Sciatic nerve (tissue), 1 donor: ENCODE data around the genes STRN3 and NUBPL.

DNA sequence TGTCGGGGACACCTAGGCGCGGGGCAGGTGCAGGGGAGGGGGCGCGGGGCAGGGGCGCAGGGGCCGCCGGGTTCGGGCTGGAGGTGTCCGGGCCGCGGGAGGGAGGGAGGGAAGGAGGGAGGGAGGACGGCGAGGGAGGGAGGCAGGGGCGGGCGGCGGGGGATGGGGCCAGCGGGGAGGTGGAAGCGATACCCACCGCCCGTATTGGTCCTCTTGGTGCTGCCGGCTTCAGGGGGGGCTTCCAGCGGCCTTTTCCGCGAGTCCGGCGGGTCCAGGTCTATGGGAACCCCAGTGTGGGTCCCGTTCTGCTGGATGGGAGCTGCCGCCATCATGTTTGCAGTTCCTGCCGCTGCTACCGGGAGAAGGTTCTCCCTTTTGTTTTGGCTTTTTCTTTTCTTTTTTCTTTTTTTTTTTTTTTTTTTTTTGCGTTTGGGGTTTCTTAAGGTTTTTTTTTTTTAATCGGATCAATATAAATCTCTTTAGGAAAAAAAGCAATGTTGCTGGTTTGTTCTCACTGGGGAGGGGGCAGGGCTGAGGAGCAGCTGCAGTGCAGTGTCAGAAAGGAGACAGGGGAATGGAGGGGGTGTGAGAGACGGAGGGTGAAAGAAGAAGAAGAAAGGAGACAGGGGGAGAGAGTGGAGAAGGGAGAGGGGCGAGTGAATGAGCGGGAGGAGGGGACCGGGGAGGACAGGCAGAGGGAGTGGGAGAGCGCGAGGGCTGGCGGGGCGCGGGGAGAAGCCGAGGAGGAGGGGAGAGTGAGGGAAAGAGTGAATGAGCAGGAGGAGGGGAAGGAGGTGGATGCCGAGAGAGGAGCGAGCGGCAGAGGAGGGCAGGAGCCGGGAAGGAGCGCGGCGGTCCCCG, 498 bp downstream of the NOVA1 start:
- PRO-cap, result unidirectional peak, plus-strand start at position 280 of the sequence

GRCh38 chr14:28038257-28038527, 728.4 kb upstream of the FOXG1 start:
- PRO-cap, result unidirectional peak, plus-strand start at chr14:28038429

DNA sequence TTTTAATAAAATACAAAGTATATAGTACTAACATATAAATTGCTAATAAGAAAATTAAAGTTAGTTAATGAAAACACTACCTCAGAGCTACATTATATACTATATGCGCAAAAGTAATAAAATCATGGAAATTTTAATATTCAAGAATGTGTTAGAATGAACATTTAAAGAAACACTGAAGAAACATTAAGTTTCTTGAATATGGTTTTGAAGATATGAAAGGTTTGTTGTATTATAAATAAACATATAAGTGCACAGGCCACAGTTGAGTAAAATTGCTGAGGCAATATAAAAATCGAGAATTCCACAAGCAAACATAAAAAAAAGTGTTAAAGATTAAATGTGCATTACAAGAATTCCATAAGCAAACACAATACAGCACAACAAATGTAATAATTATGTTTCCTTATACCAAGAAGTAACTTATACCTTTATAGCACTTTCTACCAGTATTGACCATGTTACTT, 262.1 kb upstream of the FOXG1 start:
- PRO-cap, result no peak

DNA sequence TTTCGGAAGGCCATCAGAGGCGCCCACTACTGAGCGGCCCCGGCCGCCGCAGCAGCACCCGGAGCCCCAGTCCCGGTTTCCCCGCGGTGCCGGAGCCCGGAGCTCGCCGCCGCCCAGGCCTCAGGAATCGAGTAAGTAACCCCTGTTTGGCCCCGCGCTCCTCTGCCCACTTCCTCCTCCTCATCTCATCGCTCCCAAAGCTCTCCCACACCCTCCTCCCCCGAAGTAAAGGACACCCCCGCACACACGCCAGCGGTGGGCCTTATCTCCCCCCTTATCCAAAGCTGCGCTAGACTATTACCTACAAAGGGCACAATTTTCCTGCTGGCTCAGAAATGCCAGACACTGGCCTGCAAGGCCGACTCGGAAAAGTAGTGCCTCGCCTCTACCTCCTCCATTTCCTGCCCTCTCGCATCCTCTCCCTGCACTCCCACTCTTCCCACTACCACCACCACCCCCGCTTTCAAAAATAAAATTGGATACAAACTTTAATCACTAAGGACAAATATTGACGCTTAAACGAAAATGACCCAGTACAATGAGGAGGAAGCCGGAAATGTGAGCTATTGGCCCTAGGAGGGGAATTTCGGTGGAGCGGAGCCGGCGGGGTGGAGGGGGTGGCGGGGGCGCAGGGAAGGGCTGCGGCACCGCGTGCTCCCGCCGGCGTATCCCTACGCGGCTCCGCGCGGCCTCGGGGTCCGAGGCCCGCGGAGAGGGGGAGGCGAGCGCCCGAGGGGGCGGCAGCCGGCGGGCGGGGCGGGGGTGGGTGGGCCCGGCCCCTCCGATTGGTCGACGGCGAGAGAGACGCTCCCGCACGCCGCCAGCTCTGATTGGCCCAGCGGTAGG, 481 bp upstream of the FOXG1 start:
- PRO-cap, result unidirectional peak, minus-strand start at position 757 of the sequence

DNA sequence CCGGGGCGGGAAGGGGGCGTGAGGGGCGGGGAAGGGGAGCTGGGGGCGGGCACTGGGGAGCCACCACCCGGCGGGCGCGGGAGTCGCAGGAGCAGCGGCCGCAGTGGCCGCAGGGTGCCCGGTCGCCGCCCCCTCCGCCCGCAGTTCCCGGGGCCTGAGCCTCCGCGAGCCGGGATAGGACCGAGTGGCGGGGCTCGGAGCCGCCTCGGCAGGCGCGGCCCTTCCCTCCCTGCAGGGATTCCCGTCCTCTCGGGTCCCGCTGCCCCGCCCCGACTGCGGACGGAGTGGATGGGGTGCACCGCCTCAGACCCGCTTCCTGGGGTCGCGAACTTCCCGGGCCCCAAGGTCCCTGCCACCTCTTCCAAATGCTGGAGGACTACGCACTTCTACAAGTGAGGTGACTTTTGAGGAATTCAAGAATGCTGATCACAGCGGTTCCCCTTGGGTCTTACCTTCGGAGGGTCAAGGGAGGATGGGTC, 271 bp upstream of the PRKD1 start:
- PRO-cap, result bidirectional peak, plus-strand start at position 94 of the sequence, minus-strand start outside the sequence

GRCh38 chr14:30194983-30195383, 267.3 kb upstream of the PRKD1 start:
- PRO-cap, result no peak

DNA sequence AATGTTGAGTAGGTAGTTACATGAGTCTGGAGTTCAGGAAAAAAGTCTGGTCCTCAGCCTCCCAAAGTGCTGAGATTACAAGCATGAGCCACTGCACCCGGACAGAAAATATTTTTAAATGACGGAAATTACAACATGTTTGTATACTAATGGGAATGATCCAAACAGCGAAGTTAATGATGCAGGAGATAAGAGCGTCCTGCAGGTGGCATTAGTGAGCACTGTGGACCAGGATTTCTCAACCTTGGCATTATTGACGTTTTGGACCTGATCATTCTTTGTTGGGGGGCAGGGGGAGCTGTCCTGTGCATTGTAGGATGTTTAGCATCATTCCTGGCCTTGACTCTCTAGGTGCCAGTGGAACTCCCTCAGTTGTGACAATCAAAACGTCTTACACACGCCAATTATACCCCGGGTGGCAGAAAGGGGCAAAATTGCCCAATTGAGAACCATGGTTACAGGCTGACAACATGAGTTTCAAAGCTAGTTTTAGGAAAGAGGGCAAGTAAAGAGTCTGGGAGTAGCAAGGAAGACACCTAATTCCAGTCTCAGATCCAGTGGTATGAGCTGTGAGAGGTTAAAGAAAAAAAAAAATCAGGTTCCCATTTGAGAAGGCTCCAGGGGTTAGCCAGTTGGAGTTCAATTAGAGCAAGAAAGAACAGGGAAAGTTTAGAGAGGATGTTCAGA, 34.2 kb downstream of the SCFD1 start:
- PRO-cap, result no peak

- PRO-cap, result no peak
Measured at GRCh38 chr14:30936254-30936786, 62.0 kb downstream of the COCH start.

DNA sequence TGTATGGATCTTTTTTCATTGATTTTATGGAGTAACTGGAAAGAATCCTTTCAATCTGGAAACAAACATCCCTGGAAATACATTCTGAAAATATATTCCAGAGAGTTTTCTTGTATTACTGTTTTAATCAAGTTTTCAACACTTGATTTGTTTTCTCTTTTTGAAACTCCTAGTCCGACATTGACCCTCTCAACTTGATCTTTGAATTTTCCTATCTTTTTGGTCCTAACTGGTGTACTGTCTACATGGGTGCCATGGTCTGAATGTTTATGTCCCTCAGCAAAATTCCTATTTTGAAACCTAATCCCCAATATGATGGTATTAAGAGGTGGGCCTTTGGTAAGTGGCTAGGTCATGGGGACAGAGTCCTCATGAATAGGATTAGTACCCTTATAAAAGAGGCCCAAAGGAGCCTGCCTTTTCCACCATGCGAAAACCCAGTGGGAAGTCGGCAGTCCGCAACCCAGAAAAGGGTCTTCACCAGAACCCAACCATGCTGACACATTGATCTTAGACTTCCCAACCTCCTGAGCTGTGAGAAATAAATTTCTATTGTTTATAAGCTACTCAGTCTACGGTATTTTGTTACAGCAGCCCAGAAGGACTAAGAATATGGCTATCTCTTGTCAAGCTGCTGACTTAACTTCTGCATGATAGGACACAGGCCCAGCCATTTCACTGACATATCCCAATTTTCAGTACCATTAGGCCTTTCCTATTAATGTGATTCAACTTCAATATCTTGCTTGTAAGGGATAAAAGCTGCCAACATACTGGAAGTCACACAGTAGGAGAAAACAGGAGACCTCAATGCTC, 66.5 kb downstream of the COCH start:
- PRO-cap, result no peak

GRCh38 chr14:31025754-31026486, at the start of gene STRN3:
TSS of gene STRN3 (minus strand) at chr14:31026379.
- PRO-cap, result bidirectional peak, plus-strand start at chr14:31025983, minus-strand start at chr14:31025826; bidirectional peak, plus-strand start at chr14:31026621, minus-strand start at chr14:31026379

DNA sequence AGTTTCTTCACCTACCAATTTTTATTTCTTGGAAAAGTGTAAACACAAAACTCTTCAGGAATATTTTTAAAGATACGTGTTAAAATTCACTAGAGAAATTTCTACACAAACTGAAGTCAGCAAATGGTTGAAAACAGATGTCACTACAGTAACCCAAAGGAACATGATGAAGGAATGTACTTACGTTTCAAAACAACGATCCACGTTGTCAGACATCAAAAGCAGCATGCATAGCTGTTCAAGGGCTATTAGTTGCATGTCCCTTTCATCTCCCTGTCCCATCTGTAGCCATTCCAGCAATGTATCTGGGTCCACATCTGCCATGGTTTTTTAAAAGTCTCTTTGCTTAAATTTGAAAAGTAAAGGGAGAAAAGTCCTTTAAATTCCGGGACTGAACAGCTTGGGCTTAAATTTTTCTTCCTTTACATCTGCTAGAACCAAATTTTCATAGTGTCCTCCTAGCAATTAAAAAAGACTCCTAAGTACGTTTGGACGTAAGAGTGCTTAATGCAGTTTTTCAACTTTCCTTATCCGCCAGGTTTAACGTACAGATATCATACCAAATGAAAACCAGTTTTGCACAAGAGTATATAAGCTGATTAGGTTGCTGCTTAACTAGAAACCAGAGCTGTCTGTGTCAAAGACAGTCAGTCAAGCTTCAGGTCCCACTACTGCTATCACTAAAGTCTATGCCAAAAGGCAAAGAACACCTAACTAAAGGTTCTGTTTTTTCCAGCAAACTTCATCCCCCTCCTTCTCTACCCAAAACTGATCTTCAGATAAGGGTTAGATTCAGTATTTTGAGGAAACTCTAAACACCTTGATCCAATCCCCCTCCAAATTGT, 1.8 kb downstream of the HECTD1 start:
- PRO-cap, result no peak

DNA sequence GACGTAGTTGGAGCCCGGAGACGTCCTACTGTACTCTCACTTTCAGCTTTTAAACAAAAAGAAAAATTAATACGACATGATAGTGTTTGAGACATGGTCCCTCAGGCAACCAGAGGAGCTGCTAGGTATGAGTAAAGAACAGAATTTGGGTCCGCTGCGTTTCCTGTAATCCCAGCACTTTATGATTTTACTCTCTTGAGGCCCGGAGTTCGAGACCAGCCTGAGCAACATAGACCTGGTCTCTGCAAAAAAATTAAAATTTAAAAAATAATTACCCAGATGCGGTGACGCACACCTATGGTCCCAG, 855 bp upstream of the HECTD1 start:
- PRO-cap, result no peak

DNA sequence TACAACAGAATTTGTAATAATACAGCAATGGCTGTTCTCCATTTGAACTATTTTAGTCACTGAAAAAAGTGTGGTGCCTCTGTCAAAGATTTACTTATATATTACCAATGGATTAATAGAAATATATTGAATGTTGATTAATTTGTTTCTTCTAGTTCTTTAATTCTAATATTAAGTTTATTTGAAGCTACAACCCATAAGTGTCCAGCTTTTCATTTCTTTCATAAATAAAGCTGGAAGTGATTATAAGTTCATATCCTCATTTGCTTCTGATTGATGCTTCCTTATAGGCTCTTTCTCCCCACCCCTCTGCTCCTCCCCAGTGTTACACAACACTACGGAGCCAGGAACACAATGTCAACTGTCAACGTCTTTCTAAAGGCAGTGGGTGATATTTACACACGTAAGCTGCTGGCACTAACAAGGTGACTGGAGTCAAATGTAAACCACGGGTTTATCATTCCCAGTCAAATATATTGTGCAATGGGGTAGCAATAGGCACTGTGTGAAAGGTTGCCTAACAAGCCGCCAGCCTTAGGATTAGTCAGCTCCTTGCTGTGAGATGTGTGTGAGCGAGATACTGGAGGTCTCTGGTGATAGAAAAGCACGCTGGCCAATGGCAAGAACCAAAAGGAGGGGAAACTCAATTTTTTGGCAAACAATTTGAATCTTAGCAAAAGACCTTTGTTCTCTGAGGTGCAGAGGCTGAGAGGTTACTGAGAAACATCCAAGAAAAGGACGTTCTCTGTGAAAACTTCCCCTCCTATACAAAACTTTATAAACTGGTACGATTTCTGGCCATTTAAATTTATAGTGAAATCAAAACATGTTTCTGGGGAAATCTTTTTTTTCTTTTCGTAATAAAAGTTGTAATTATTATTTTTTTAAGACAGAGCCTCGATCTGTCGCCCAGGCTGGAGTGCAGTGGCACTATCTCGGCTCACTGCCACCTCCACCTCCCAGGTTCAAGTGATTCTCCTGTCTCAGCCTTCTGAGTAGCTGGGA, 22.1 kb upstream of the HECTD1 start:
- PRO-cap, result bidirectional peak, plus-strand start at position 575 of the sequence, minus-strand start at position 311 of the sequence; unidirectional peak, plus-strand start at position 699 of the sequence

DNA sequence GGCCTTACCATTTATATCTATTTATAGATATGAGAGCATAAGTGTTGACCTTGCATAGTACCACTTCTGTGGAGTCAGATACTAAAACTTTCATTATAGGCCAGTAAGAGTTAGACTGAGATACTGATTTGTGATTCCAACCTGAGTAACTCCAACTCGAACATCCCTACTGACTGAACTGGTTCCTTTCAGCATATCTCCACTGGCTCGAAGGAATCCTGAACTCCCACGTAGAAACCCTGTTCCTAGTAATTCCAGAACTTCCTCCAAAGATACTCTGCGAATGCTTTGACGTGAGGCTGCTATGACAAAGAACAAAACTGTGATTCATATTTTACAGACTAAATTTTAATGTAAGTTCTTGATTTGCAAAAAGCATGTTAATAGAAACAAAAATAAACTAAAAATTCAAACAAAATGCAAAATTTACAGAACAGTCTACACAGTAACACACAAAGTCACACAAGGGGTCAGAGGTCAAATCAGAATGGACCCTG, 31.6 kb downstream of the HEATR5A start:
- PRO-cap, result no peak

DNA sequence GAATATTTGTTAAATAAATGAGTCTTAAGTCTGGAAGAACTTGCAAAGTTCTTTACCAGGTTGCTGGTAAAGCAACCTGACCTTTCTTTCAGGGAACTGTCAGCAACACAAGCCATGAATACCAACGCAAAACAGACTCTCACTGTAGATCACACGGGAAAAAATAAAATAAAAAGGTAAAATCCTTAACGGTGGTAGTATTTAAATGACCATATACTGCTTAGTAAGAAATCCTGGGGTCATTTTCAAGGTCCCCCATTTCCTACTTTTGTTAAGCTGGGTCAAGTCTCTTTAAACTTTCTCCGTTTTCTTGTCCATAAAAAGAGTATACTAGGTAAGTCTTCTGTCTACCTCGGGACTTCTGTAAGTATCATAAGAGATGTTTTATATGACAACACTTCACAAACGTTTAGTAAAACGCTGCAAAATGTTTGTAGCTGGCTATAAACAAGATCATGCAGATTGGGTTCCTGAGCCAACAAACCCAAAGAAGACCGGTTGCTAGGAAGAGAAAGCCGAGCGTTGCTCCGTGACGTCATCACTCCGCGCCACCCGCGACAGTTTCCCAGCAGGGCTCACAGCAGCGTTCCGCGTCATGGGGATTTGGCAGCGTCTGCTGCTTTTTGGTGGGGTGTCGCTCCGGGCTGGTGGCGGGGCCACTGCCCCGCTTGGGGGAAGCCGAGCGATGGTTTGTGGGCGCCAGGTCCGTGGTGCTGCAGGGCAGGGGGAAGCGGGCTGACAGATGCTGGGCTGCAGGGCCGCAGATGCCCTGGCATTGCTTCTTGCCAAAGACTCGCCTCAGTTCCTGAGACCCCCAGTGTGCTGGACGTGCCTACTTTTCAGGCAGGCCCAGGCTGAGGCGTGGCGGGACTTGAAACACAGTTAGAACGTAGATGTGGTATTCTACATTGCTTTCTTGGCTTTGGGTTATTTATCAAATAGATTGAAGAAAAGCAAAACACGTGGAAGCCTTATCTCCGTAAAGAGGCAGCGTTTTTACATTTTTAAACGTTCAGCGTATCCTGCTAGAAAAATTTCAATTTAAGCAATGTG, at the start of gene NUBPL:
Gene NUBPL, plus strand, starts transcription at position 560 of the 1,053 bp plus-strand sequence.
- PRO-cap, result bidirectional peak, plus-strand start at position 659 of the sequence, minus-strand start at position 484 of the sequence

- PRO-cap, result no peak
Measured at GRCh38 chr14:32043511-32043995, 33.6 kb upstream of the ARHGAP5 start.

DNA sequence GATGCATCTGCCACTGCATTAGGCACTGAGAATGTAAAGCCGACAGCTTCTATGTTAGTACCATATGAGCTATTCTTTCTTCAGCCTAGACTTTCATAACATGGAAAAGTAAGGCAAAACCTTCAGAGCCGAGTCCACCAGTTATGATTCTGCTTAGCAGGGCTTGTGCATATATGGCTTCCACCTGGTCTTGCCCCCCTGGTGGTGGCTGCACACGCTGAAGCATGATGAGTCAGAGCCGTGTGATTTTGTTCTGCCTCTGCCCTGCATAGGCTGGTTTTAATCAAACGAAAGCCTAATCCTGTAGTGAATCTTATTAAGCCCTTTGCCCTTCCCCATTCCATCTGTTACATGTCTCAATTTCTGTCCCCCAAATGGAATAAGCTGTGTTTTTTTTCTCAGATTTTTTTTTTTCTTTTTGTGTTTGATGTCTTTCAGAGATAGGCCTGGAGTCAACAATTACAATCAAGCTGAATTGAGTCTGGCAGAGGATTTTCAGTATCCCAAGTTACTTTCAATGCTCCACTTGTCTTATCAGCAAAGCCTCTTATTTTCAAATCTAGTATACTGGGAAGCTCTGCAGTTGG, 104.0 kb upstream of the AKAP6 start:
- PRO-cap, result no peak

- PRO-cap, result no peak
Measured at GRCh38 chr14:32457541-32457822, 128.4 kb downstream of the AKAP6 start.

GRCh38 chr14:32507441-32508071, 178.5 kb downstream of the AKAP6 start:
- PRO-cap, result no peak

DNA sequence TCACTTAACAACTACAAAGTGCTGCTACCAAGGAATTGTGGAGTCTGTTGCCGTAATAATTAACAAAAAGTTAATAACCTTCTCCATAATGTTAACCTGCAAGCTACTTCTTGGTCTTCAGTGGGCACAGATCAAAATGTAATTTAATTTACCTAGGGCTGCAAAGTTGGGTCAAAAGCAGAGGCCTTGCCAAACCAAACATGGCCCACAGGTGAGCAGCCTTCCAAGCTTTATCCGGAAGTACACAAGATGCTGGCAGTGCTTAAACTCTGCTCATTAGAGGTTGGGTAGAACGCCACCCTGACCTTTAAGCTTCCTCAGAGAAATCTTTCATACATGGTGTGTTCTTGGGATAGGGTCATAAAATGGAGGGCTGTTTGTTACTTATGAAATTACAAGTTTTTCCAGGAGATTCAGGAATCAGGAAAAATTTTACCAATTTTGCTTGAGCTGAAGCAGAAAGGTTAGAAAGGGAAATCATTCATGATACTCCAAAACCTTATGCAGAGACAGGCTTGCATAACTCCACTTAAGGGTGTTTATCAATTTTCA, 7.3 kb downstream of the EGLN3 start:
- PRO-cap, result no peak